Diencephalon (tissue), 2 donors: ENCODE measurements around the genes ABCB8 and SMARCD3.

DNA sequence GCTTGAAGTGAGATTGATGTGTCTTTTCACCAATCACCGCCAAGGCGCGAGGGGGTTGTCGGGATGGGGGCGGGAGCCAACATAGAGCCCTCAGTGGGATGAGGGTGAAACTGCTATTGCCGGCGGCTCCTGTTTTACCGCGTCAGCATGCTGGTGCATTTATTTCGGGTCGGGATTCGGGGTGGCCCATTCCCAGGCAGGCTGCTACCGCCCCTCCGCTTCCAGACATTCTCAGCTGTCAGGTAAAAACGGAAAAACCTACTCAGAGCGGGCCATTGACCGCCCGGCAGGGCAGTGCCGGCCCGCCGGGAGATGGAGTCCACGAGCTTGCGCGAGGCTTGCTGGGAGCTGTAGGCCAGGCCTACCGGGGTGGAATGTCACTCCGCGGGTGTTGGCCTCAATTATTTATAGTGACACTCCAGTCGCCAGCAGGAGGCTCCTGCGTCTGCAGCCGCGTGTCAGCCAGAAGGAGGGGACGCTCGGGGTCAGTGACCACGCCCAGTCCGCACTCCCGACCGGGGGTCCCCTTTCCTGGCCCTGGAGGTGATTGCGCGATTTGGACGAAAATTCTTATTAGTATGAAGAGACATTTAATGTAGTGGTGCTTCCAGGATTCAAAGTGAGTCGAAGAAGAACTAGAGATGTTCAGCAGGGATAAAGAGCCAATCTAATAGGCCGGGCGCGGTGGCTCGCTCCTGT, at the start of gene ABCB8:
Gene ABCB8 (plus strand): TSS at position 82 of the 699 bp plus-strand sequence.
- RAMPAGE, long total RNA, result start-site peak on the plus strand centred at position 93 of the sequence, 23 bp wide, 53 and 74 reads in 2 replicates

GRCh38 chr7:151035622-151036211, 7.5 kb downstream of the ABCB8 start:
- RAMPAGE, long total RNA, result no peak

DNA sequence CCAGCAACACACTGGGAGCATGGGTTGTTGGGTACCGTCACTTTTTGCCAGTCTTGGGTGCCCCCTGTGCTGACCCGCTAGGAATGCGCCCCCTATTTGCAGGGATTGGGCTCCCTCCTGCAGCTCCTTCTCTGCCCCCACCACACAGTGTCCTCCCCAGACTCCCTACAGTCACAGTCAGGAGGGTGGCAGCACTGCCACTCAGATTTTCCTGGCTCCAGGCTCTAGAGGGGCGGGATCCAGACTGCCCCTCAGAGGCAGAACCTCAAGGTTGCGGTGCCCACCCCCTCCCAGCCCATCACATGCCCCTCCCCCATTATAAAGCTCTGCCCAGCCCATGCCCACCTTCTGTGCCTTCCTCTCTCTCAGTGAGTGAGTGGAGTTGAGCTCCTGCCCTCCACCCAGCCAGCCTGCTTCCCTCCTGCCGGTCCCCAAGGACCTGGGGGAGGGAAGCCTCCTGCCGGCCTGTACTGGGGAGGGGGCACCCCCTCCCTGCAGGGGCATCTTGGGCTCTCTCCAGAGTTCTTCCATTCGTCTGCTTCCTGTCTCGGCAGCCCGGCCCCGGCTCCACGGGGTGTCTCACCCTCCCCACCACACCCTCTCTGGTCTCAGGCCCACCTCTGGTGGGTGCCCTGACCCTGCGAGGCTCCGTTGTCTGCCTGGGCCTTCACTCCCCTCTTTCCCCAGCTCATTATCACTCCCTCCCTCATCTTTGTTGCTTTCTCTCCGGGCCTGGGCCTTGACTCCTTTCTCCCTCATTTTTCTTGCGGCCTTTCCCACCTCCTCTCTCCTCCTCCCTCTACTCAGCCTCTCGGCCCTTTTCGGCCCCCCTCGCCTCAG, 1.7 kb downstream of the SLC4A2 start:
- RAMPAGE, long total RNA, result no peak

DNA sequence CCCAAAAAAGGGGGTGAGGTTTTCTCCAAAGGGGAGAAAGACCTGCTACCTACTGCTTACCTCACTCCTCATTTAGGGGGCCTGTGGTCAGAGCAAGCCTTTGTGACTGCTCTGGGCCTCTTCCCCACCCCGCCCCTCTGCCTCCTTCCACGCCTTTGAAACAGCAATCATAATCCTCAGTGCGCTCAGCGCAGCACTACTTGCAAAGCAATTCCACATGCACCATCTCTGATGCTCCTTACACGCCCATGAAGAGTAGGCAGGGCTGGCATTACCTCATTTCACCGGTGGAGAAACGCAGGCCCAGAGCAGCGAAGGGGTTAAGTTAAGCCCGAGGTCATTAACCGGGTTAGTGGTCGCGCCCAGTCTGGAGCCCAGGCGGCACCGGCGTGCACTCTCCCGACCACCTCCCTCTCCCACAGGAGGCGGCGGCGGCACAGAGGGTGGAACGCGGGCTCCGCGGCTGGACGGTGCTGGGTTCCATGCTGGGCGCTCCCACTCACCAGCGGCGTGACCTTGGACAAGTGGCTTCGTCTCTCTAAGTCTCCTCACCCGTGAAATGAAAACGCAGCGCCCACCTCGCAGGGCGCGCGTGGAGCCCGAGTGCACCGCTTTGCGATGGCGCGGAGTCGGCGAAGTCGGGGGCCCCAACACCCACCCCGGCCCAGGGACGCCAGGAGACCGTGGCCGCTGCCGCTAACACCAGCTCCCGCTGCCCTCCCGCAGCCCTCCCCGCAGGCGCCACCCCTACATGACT, 497 bp downstream of the FASTK start:
- RAMPAGE, long total RNA, result no peak

DNA sequence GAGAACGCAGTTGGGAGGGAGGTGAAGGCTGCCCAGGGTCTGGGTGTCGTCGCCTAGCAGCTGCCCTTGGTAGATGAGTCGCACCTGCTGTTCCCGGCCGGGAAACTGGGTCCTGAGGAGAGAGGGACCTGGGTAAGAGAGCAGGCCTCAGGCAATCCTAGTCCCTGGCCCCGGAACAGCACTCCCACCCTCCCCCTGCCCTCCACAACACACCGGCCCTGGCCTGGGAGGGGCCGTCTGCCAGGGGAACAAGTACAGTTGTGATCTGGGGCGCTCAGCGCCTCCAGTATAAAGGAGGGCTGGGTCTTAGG, 1.1 kb upstream of the FASTK start:
- RAMPAGE, long total RNA, result no peak

DNA sequence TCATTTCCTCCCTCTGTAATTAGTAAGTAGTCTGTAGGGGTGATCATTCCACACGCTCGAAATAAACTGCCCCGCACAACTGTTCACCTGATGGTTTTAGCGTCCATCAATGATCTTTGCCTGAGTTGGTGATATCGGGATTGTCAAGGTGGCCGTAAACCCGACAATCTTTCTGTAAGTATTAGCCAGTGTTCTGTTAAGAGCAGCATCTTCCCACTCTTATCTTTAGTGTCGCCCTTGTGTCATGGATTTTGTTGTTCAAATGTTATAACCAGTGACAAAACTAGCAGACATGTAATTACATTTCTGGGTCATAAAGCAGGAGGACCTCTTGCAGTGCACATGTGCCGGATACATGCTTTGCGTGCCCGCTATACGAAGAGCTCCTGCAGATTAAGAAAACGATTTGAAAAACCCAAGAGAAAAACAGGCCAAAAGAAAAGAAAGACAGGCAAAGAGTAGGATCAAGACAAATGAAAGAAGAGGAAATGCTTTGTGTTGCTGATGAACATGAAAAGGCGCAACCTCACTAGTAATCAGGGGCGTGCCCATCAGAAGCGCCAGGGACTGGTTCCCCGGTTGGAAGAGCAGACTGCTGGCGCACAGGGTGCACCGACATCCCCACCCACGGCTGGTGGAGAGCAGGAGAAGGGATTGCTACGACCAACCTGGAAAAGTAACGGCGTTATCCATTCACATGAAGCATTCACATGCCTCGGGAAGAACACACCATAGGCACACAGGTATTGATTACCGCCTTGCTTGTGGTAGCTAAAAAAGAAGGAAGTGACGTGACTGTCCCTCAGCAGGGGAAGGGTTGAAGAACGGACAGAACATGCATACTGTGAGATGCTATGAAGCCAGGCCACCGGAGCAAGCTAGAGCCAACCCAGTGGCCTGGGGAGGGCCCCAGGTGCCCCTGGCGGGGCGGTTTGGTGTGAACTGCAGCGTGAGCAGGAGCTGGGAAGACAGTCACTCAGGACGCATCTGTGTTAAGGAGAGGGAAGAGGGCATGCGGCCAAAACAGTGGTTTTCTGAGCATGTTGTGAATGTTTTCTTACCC, 18.1 kb downstream of the AGAP3 start:
- RAMPAGE, long total RNA, result no peak

DNA sequence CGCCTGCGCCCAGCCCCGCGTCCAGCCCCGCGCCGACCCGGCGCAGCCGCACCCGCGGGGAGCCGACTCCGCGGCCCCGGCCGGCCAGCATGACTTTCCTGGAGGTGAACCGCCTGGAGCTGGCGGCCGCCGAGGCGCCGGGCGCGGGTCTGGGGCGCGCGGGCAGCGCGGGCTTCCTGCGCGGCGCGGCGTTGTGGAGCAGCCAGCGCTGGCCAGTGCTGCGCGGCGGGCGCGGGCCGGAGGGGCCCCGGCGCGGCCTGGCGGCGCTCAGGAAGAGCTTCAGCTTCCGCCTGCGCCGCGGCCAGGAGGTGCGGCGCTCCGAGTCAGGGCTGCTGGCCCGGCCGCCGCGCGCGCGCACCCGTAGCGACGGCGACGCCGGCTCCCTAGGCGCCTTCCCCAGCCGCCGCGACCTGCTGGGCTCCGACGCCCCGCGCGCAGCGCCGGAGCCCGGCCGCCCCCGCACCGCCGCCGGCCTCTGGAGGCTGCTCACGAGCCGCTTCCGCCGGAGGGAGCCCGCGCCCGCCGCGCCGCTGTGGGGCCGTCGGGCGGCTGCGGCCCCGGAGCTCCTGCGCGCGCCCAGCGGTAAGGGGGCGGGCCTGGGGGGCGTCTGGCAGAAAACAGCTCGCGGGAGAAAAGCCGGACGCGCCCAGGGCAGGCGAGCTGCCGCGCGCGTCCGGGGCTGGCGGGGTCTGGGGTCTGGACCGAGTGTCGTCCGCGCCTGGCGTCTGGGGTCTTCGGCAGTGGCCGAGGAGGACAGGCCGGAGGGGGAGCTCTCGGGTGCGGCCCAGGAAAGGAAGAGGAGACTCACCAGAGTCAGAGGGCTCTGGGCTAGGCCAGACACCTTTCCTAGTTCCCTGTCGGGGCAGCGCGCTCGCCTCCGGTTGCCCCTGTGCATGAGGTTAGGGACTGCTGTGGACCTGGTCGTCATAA, 29.1 kb downstream of the AGAP3 start:
- RAMPAGE, long total RNA, result no peak

DNA sequence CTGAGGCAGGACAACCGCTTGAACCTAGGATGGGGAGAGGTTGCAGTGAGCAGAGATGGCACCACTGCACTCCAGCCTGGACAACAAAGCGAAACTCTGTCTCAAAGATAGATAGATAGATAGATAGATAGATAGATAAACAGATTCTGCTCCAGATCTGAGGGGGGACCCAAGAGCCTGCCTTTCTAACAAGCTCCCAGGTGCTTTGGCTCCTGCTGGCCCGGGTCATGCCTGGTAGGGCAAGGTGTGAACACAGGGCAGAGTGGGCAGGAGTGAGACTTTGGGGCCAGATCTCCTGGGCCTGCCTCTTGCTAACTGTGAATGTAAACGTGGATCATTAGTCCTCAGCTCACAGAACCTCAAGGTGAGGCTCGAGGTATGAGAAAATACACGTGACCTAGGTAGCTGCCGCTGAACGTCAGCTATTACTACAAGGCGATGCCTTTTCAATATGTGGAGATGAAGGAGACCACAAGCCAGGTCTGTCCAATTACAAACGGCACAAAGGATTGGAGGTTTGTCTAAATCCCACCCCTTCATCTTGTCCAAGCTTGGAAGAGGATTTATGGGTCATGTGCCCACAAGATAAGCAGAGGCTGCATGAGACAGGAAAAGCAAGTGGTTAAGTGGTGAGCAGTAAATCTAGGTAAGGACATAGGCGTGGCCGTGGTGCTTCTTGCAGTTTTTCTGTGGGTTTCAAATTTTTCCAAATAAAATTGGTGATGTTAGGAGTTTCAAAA, 1.5 kb upstream of the IQCA1L start:
- RAMPAGE, long total RNA, result no peak

DNA sequence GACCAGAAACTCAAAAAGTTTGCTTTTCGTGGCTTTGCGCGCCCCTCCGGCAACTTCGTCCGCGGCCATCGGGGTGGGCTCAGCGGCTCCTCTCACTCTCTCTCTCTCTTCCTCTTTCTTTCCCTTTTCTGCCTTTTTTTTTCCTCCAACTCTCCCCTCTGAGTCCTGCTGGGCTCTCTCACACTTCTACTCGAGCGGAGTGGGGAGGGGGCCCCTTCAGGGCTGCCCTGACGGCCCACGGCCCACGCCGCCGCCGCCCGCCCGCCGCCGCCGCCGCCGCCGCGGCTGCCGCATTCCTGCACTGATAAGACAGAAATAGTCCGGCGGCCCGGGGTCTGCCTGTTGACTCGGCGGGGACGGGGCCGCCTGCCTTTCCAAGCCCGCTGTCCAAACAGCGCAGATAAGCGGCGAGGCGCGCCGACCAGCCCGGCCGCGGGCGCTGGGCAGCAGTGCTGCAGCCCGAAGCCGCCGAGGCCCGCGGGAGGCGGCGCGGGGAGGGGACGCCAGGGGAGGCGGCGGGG, at the start of gene SMARCD3:
Gene SMARCD3 (minus strand): TSS at position 201 of the 521 bp plus-strand sequence.
- RAMPAGE, long total RNA, result no peak

DNA sequence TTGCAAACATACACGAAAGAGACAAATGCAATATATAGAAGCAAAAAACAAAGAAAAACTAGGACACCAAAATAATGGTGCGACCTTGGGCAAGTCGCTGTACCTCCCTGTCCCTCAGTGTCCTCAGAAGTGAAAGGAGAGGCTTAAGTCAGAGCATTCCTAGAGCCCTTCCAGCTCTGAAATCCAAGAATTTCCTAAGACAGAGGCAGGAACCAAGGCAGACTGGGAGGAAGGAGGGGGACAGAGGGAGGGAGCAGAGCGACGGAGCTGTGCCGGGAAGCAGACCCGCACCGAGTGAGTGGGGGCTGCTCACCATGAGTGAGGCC, 4.4 kb upstream of the SMARCD3 start:
- RAMPAGE, long total RNA, result no peak

- RAMPAGE, long total RNA, result no peak
These were observed 25.2 kb downstream of the NUB1 start for GRCh38 chr7:151366896-151367167.

- RAMPAGE, long total RNA, result no peak
These were observed 83.6 kb upstream of the RHEB start for GRCh38 chr7:151603268-151603794.

- RAMPAGE, long total RNA, result no peak
These were observed 109.5 kb upstream of the RHEB start for GRCh38 chr7:151629217-151629594.

GRCh38 chr7:151651493-151651947, 131.8 kb upstream of the RHEB start:
- RAMPAGE, long total RNA, result no peak

GRCh38 chr7:151699902-151700519, 176.9 kb downstream of the PRKAG2 start:
- RAMPAGE, long total RNA, result no peak

DNA sequence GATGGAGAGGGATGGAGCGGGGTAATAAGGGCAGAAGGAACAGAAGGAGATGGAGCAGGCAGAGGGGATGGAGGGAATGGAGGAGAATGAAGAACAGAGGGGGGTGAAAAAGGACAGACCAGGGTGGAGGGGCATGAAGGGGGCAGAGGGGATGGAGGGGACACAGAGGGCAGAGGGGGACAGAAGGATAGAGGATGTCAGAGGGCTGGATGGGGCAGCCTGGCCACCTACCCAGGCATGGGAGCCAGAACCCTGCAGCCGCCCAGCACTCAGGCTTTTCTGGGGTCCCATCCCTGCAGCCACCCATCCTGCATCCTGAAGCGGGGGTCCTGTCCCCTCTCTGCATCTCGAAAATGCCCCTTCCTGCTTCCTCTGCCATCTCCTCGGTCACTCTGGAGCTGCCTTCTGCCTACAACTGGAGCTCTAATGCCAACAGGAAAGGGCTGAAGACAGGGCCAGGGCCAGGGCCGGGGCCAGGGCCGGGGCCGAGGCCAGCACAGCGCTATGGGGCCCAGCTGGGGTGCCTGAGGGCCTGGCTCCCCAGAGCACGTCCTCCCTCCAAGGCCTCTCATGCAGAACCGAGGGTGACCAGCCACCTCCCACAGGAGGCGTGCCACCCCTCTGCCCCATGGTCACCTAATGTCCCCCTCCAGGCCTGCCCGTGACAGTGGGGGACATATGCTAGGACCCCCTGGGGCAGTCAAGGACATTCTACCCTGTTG, 155.8 kb downstream of the PRKAG2 start:
- RAMPAGE, long total RNA, result no peak

DNA sequence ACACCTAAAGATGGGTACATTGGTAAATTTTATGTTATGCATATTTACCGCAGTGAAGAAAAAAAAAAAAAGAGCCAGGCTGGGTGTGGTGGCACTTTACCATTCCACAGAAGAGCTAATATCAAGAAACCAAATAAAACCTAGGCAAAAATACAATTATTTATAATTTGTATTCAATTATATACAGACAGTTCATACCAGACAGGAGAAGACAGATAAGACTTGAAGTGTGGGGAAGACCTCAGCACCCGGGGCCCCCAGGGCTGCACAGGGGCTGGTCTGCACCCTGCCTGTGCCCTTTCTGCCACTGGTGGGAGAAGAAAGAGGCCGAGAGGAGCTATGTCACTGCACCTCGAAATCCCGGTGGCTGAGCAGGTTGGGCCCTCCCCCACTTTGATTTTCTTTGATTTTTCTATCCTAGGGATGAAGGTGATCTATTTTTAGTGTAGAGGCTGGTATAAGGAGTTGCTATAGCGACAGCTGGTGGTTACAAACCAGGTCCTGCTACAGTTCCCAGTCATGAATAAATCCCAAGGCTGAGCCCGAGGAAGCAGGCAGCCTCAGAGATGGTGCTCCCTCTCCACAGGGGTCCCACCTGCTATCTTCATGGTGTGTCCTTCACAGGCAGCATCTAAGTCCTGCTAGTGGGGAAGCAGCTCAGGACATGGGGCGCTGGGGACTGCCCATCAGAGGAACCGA, 151.3 kb downstream of the PRKAG2 start:
- RAMPAGE, long total RNA, result no peak

GRCh38 chr7:151808339-151809204, 68.3 kb downstream of the PRKAG2 start:
- RAMPAGE, long total RNA, result no peak

- RAMPAGE, long total RNA, result no peak
These were observed 12.8 kb downstream of the PRKAG2 start for GRCh38 chr7:151864029-151864526.

DNA sequence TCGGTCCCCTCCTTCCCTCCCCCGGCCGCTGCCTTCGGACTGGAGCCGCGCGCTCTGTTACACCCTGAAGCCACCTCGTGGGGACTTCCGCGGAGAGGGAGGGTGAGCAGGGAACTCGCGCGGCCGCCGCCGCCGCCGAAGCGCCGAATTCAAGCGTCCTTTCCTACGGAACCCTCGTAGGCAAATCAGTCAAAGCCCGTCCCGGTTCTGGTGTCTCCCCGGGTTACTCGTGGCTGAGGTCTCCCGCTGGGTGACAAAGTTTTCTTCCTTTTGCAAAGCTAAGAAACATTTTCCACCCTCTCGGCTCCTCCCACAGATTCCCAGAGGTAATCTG, 286 bp downstream of the PRKAG2 start:
- RAMPAGE, long total RNA, result no peak